Spinal cord (tissue), 3 donors: ENCODE measurements around a stretch of chr15.

GRCh38 chr15:90664738-90665500, 52.2 kb upstream of the BLM start:
- PRO-cap = no peak
- RAMPAGE, long total RNA = no peak

- PRO-cap = no peak
- RAMPAGE, long total RNA = no peak
These were observed 832 bp upstream of the BLM start for GRCh38 chr15:90716352-90716675.

GRCh38 chr15:90761730-90761950, 44.5 kb downstream of the BLM start:
- PRO-cap = no peak
- RAMPAGE, long total RNA = no peak

DNA sequence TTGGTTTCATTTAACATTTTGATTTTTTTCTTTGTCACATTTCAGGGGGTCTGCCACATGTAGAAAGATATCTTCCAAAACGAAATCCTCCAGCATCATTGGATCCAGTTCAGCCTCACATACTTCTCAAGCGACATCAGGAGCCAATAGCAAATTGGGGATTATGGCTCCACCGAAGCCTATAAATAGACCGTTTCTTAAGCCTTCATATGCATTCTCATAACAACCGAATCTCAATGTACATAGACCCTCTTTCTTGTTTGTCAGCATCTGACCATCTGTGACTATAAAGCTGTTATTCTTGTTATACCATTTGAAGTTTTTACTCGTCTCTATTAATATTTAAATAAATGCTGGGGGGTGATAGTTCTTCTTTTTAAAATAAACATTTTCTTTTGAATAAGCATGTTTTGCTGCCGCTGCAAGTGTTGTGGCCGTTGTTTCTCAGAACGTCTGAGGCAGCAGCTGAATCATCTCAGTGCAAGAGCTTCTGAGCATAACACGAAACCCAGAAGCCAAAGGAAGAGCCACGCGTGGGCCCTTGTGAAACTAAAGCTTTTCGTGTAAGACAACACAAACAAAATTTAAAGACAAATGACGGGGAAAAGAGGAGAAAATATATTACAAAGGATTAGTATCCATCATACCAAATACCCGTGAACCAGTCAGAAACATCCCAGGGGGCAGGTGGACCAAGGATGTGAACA, 53.2 kb upstream of the FURIN start:
- PRO-cap = no peak
- RAMPAGE, long total RNA = no peak

GRCh38 chr15:90816312-90817052, 51.9 kb upstream of the FURIN start:
- PRO-cap = no peak
- RAMPAGE, long total RNA = no peak

GRCh38 chr15:90868901-90869494, 610 bp downstream of the FURIN start:
- PRO-cap = no peak
- RAMPAGE, long total RNA = no peak

DNA sequence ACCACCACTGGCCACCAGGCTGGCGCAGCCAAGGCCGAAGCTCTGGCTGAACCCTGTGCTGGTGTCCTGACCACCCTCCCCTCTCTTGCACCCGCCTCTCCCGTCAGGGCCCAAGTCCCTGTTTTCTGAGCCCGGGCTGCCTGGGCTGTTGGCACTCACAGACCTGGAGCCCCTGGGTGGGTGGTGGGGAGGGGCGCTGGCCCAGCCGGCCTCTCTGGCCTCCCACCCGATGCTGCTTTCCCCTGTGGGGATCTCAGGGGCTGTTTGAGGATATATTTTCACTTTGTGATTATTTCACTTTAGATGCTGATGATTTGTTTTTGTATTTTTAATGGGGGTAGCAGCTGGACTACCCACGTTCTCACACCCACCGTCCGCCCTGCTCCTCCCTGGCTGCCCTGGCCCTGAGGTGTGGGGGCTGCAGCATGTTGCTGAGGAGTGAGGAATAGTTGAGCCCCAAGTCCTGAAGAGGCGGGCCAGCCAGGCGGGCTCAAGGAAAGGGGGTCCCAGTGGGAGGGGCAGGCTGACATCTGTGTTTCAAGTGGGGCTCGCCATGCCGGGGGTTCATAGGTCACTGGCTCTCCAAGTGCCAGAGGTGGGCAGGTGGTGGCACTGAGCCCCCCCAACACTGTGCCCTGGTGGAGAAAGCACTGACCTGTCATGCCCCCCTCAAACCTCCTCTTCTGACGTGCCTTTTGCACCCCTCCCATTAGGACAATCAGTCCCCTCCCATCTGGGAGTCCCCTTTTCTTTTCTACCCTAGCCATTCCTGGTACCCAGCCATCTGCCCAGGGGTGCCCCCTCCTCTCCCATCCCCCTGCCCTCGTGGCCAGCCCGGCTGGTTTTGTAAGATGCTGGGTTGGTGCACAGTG, 1.6 kb upstream of the FES start:
- PRO-cap = no peak
- RAMPAGE, long total RNA = no peak

GRCh38 chr15:90914276-90914762, 11.2 kb downstream of the MAN2A2 start:
- PRO-cap = no peak
- RAMPAGE, long total RNA = no peak

DNA sequence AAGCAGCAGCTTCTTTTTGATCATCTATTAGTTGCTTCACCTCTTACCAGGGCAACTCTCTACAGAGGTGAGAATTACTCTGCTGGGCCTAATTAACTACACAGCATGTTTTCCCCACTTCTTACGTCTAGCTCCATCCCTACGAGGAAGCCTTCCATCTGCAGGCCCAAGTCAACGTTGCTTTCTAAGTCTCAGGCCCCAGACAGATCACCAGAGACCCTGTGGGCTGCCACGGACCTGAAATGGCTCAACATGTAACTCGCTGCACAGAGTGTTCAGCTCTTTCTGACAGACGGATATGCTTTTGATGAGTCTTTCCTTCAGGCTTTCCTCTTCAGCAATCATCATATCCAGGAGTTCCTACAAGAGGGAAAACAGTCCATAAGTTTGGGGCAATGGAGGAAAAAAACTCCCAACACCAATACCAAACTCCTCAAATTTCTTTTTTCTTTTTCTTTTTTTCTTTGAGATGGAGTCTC, 10.5 kb downstream of the PRC1 start:
- PRO-cap = no peak
- RAMPAGE, long total RNA = no peak

- PRO-cap = no peak
- RAMPAGE, long total RNA = no peak
These were observed 11.3 kb upstream of the PRC1 start for GRCh38 chr15:91005453-91006228.

DNA sequence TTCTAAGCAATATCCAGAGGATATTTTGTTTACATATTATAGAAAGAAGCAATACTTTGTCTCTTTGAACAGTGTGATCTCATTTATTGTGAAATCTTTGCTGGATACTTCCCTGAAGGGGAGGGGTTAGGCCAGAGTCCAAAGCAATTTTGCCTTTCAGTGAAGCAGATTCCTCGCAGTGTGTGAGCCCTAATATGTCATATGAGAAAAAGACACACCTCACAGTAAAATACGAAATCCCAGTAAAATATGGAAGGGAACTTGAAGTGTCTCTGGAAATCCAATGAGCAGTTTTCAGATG, 158.6 kb upstream of the SLCO3A1 start:
- PRO-cap = no peak
- RAMPAGE, long total RNA = no peak

DNA sequence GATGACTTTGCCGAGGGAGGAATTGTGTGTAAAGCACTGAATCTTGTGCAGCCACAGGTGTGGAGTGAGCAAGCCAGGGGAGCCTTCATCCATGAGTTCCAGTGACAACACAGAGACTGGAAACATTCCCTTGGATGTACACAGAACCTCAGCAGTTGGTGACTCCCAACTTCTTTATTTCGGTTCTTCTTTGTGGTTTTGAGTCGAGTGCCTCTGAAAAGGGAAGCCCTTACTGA, 7.6 kb downstream of the SLCO3A1 start:
- PRO-cap = no peak
- RAMPAGE, long total RNA = no peak

DNA sequence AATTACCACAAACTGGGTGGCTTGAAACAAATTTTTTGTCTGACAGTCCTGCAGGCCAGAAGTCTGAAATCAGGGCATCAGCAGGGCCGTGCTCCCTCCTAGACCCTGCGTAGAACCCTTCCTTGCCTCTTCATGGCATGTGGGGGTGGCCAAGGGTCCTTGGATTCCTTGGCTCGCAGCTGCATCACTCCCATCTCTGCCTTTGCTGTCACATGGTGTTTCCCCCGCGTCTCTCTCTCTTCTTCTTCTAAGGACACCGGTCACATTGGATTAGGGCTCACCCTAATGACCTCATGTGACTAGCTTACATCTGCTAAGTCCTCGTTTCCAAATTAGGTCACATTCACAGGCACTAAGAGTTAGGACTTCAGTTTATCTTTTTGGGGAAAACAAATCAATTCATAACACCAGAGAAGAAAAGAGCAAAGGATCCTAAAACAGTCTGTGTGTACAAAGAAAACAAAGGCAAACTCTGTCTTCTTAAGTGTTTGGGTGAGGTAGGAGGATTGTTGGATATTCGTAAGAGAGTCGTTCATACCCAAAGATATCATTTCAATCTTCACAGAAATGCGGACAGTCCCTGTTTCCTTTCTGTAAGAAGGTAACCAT, 12.1 kb downstream of the SLCO3A1 start:
- PRO-cap = no peak
- RAMPAGE, long total RNA = no peak

GRCh38 chr15:91949988-91950475, 96.5 kb downstream of the SLCO3A1 start:
- PRO-cap = no peak
- RAMPAGE, long total RNA = no peak

- PRO-cap = no peak
- RAMPAGE, long total RNA = no peak
These were observed 158.2 kb downstream of the SLCO3A1 start for GRCh38 chr15:92011692-92012193.

DNA sequence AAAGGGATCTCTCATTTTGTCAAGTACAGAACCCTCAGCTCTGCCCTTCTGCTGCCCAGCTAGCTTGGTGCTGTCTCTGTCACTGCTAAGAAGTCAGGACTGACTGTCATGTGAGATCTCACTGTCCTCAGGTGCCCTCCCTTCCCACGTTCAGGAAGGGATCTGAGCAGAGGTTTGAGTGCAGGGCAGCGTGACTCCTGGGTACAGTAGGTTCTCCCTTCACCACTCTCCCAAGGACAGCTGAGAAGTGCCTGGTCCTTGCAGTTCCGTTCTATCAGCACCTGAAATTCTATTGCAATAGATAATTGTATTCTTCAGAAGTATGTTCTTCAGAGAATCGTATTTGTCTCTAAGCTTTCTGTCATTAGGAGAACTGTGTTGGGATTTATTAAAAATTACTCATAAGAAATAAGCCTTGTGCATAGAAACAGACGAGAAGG, 229.8 kb downstream of the SLCO3A1 start:
- PRO-cap = no peak
- RAMPAGE, long total RNA = no peak

GRCh38 chr15:92120205-92120663, 266.7 kb downstream of the SLCO3A1 start:
- PRO-cap = no peak
- RAMPAGE, long total RNA = no peak

DNA sequence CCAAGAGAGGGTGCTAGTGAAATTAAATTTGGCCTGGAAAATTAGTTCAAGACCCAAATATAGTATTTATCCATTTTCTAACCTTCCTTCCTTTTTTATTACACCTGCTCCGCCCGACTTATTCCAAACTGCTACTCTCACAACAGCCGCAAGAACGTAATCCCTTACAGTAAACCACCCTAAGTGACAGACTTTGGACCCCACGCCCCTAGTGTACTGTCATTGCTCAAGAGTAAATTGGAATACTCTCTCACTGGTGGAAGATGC, 226.4 kb upstream of the ST8SIA2 start:
- PRO-cap = no peak
- RAMPAGE, long total RNA = no peak

DNA sequence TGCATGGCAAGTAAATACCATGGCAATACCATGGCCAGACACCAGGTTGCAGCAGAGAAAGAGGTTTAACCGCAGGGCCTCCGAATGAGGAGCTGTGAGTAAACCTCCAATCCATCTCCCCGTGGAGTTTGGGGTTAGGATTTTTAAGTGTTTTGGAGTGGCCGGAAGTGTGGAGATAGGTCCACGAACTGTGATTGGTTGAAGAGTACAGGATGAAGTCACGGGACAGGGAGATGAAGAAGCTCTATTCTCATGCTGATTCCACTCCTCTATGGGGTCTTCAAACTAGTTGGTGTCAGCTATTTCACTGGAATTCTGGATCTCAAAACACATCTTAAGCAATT, 128.0 kb downstream of the ST8SIA2 start:
- PRO-cap = no peak
- RAMPAGE, long total RNA = no peak

DNA sequence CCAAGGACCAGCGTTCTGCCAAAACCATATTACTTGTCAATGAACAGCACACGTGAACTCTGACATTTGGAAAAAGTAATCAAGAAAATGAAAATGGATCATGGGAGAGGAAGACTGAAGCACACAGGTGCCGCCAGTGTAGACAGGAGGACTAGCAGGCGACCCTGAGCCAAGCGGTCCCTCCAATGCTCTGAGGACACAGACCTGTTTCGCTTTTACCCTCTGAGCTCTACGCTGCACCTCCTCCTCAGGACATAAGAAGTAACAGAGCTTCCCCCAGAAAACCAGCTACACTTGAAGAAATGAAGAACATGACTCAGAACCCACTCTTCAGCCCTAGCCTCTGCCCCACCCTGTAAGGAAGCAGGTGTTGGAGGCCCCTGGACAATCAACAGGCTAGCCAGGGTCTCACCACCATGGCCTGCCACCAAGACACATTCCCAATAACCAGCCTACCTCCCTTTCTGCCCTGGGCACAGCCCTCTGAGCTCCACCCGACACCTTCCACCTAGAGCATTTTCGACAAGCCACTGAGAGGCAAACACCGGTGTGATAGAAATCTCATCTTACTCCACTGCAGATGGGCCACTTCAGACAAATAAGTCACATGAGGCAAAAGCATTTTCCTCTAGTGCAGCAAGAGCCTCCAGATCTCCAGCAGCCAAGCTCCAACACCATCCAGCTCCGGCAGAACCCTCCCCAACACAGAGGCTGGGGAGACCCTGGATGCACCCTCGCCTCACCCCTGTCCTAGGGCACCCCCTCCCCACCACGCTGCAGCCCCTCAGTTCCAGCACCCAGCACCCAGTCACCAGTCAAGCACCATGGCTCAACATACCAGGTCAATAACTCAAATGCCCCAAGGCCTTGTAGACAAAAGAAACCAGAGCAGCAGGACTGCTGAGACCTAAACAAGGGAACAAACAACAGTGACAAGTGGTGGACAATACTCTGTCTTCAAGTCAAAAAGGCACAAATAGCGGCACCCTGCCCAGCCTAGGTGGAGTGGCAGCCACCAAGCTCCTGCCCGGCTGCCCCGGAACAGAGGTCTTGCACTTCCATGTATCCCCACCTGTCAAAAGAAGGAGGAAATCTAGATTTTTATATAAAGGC, 11.4 kb downstream of the FAM174B start:
- PRO-cap = no peak
- RAMPAGE, long total RNA = no peak